Endometrial microvascular endothelial cells (primary cell): ENCODE measurements around a stretch of chr12.

DNA sequence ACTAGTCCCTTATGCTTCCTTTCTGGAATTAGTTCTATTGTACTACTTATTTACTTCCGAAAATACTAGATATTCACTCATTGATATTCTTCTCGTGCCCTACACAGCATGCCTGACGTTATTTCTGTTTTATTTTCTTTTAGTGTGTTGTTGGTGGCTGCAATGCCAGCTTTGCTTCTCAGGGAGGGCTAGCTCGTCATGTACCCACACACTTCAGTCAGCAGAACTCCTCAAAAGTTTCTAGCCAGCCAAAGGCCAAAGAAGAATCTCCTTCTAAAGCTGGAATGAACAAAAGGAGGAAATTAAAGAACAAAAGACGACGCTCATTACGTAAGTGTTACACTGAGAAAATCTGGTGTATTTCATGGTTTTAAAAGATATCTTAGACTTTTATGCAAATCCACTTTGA, 54.4 kb downstream of the AEBP2 start:
- RAMPAGE, long total RNA: no peak

DNA sequence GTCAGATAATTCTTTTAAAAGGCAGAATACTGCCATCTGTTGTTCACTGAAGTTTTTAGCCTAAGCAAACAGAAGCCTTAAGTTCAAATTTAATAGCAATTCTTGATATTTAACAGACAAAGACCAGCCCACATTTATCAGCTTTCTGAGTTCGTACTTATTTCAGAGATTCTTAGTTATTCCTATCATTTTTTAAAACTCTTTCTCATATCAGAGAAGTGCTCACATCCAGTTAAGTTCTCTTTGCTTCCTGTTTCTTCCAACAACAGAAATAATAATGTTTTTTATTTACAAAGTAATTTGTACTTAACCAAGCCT, 93.3 kb upstream of the SLCO1C1 start:
- RAMPAGE, long total RNA: no peak

DNA sequence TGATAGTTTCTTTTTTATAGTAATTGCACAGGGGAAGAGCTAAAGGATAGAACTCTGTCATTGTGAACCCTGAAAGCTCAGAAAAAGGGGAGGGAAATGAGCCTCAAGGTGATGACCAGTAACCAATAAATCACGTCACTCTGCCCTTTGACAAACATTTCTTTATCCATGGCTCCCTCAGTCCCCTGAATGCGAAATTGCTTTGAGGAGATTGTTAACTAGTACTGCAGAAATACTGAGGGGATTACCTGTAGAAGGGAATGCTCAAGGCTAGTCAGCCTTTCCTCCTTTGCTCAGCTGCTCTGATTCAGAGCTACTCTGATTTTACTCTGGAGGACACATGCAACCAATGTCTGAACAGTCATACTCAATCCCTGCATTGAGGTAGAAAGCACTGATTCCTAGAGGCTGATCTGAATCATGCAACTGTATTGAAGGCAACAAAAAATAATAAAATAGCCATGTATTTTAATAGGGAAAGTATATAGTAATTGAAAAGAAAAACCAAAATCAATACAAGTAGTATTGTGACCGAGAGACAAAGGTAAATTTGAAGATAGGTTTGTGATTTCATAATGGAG, 24.7 kb downstream of the SLCO1B1 start:
- RAMPAGE, long total RNA: no peak

GRCh38 chr12:21457598-21458030, 20.2 kb downstream of the PYROXD1 start:
- RAMPAGE, long total RNA: no peak

DNA sequence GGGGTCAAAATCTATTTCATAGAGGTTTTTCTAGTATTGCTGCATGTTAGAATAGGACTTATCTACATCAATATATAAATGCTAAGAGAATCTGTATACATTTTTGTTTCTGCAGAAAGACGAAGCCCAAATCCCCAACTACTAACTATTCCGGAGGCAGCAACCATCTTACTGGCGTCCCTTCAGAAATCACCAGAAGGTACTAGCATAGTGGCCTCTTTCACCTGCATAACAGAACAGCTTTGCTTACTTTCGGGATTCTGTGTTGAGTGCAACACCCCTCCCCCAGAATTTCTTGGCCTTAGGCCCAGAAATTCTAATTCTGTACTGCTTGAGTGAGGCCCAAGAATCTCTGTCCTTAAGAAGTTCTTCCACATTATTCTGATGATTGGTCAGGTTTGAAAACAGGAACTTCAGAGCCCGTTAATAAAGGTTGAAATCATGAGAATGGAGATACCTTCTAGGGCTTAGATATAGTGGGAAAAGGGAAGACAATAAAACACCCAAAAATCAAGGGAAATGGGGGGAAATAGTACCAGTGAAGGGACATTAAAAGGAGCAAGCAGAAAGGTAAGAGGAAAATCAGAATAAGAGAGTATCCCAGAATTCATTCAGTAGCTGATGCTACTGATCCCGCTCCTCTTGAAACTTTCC, 2.9 kb downstream of the SPX start:
- RAMPAGE, long total RNA: no peak

DNA sequence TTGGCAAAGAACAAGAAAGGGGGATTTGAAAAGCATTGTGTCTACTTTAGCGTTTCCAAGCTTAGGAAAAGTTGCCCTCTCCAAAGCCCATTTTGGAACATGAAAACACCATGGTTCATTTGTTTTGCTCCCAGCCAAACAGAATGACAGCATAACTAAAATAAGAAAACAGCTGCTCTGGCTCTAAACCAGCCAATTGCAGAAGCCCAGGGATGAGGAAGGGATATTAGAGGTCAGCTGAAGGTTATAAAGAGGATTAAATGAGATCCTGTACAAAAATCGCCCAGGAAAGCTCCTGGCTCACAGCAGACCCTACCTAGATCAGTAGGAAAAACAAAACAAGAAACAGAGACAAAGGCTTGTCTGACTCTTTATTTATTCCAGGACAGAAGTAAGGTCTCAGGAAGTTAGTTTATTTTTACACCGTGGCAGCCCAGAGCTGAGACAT, 25.8 kb downstream of the SPX start:
- RAMPAGE, long total RNA: no peak

DNA sequence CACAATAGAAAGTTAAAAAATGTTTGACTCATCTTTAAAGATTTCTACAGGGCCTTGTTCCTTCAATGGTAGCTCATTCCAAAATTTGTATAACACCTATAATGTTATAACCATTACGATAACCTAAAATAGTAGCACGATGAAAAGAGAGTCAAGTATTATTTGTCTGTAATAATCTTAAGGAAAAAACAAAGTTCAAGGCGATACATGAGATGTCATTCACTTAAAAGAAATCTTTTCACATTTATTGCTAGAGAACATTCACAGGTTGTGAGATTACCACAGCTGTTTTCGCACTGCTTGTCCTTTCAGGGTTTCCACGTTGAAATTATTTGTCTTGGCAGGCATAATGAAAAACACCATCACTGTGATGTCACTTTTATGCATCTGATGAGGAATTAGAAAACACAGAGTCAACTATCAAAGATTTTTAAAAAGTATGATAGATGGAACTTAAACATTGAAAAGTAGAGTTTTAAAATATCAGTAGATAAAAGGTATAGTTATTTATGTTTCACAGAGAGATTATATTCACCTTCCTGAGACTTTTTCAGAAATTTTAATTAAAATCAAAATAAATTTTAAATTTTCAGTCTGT, 34.1 kb downstream of the SPX start:
- RAMPAGE, long total RNA: no peak

DNA sequence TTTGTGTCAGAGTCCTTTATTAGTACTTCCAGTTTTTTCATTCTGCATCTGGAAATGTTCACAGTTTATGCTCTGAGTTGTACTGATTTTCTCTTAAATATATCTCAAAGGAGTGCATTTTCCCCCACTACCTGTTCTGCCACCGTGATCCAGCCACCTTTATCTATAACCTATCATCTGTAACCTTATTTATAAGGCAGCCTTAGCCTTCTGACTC, 10.7 kb upstream of the GYS2 start:
- RAMPAGE, long total RNA: no peak

DNA sequence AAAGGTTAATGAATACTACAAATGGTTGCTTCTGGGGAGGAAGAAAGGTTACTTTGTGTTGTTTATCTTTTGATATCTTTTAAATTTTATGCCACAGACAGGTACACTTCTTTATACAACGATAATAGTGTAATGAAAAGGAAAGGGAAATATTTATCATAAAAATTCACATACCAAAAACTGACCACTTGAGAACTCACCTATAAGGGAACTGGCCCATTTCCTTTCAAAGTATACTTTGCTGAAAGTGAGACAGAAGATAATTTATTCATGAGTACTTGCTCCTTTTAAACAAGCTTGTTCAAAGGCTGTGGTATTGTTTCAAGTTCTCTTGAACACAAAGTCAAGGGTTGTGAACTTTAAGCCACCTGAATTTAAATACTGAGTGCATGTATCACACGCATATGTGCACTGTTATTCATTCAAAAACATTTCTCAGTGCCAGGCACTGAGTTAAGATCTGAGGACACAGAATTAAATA, 19.0 kb upstream of the LDHB start:
- RAMPAGE, long total RNA: no peak

DNA sequence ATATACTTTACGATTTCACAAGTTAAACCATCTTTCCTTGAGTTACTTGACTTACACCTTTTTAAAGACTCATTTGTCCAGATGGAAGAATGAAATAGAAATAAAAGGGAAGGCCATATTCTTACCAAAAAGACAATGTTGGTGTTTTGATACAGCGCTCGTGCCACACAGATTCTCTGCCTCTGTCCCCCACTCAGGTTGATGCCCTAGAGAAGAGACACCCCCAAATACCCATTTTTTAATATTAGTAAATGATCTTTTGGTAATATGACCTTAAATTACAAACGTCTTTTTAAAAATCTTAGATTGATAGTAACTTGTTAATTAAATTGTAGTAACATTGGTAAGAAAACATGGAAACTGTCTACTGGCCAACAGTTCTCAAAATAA, 81.8 kb downstream of the ABCC9 start:
- RAMPAGE, long total RNA: no peak

GRCh38 chr12:21941585-21942705, 719 bp upstream of the ABCC9 start:
- RAMPAGE, long total RNA: no peak

DNA sequence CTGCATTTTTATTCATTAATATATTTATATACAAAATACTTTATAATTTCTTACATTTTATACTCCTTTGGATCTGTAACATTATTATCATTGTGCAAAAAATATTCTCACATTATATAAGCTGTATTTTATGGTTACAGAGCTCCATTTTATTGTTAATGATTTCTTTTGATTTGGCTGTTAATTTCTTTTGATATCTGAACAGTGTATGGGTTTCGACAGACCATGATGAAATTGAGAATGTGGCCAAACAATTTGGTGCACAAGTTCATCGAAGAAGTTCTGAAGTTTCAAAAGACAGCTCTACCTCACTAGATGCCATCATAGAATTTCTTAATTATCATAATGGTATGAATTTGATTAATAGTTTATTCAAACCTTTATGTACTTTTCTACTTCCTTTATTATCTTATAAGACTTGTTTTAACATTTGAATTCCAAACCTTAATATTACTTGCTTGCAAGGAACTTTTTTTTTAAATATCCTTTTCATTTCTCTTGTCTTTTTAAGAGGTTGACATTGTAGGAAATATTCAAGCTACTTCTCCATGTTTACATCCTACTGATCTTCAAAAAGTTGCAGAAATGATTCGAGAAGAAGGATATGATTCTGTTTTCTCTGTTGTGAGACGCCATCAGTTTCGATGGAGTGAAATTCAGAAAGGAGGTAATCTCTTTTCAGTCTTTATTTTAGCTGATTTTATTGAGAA, 9.1 kb downstream of the CMAS start:
- RAMPAGE, long total RNA: no peak

DNA sequence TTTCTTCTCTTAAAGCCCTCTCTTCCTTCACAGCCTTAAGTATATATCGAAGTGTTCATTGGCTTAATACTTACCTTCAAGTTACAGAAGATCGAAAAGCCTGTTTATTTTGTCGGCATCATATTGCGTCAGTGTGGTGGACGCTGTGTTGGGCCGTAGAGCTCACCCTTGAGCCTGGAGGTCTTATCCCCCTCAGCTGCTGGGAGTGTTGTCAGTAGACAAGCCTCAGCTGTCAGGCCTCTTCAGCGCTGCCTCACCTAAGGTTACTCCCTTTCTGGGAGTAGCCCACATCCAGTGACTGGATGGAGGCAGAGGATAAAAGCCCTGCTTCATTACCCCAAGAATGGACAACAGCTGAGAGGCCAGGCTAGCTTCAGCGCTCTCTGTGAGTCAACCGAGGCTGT, 36.3 kb downstream of the CMAS start:
- RAMPAGE, long total RNA: no peak

- RAMPAGE, long total RNA: no peak
Observed at GRCh38 chr12:22687336-22688075, 62.5 kb downstream of the ETNK1 start.

- RAMPAGE, long total RNA: no peak
Observed at GRCh38 chr12:22692331-22693169, 67.6 kb downstream of the ETNK1 start.

- RAMPAGE, long total RNA: no peak
Observed at GRCh38 chr12:23722555-23723103, 226.8 kb downstream of the SOX5 start.

DNA sequence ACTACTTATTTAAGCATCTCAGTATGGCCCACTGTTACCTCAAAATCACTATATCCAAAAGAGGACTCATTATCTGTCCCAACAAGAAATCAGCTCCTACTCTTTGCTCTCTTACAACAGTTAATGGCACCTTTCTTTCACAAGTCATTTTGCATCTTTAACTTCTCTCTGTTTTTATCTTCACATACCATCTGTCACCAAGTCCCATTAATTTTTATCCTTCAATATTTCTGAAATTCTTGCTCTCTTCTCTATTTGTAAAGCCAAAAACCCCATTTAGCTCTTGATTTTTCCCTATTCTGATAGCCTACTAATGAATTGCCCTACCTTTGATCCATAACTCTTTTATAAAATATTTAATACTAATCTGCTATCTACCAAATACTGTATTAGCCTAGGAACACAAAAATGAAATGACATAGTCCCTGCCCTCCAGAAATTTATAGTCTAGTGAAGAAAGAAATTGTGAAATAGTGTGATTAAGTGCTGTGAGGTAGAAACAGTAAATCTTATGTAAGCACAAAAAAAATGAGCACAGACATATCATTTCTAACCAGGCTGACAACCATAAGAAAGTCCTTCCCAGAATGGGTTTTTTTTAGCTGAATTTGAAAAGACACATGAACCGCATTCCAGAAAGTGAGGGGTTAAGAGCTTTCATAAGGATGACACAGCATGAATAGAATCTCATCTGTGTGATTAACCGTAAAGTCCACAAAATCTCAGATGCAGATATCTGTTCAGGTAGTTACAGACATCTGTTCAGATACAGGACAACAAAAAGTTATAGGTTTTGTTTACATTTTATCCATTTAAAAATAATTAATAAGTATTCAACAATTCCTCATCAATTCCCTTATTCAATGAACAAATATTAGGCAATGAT, 146.0 kb downstream of the SOX5 start:
- RAMPAGE, long total RNA: no peak

- RAMPAGE, long total RNA: no peak
Observed at GRCh38 chr12:23950078-23950549, 644 bp upstream of the SOX5 start.

- RAMPAGE, long total RNA: no peak
Observed at GRCh38 chr12:24815970-24816959, 132.6 kb downstream of the BCAT1 start.

DNA sequence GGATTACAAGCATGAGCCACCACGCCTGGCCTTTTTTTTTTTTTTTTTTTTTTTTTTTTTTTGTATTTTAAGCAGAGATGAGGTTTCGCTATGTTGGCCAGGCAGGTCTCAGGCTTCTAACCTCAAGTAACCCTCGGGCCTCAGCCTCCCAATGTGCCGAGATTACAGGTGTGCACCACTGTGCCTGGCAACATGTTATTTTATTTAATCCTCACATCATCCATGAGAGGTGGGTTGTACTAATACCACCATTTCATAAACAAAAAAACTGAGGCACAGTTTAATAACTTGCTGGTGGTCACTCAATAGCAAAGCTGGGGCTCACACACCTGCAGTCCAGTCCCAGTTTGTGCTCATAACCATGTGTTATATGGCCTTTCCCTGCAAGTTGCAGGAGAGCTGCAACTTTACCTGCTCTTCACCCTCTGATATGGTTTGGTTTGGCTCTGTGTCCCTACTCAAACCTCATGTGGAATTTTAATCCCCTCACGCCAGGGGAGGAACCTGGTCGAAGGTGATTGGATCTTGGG, 15.8 kb downstream of the BCAT1 start:
- RAMPAGE, long total RNA: no peak